Camera-type eye (tissue), 1 donor: ENCODE results near the gene MX2.

GRCh38 chr21:39182681-39183089 lies 566 bp downstream of the PSMG1 start:
- RAMPAGE, long total RNA: no peak

DNA sequence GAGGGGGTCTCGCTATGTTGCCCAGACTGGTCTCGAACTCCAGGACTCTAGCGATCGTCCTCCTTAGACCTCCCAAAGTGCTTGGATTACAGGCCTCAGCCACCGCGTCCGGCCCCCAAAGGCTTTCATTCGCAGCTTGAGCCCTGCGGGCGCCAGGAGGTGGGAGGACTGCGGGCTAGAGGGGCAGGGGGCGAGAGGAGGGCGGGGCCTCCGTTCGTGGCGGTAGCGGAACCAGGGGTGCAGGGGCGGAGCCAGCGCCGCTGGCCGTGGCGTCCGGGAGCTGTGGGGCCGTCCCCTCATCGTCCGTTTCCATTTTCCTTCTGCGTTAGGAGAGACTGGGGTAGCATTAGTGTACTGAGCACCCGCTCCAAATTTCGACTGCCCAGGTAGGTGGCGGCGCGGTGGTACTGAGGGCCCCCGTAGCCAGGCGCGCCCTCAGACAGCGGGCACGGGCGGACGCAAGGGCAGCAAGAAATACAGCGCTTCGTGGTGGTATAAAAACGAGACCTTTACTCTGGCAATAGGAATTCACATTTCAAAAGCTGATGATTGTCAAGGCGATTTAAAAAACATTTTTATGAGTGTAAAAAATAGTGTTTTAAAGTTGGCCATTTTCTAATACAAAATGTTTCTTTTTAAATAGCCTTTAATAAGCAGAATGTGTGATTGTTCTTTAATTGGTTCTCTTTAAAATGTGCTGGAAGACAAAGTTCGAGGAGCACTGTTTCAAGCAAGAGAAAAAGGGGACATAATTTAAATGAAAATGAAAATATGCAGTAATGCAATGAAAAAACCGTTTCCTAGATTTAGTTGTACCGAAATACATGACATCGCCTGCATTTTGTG lies 661 bp upstream of the PSMG1 start:
- RAMPAGE, long total RNA: no peak

GRCh38 chr21:39348096-39348494 lies 793 bp downstream of the HMGN1 start:
- RAMPAGE, long total RNA: no peak

GRCh38 chr21:39452952-39453469 lies 1.2 kb downstream of the SH3BGR start:
- RAMPAGE, long total RNA: no peak

DNA sequence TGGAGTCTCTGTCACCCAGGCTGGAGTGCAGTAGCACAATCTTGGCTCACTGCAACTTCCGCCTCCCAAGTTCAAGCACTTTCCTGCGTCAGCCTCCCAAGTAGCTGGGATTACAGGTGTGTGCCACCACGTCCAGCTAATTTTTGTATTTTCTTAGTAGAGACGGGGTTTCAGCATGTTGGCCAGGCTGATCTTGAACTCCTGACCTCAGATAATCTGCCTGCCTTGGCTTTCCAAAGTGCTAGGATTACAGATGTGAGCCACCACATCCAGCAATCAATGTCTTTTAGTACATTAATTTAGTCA lies 34.9 kb downstream of the SH3BGR start:
- RAMPAGE, long total RNA: no peak

GRCh38 chr21:39502506-39503186 lies 50.9 kb downstream of the SH3BGR start:
- RAMPAGE, long total RNA: no peak

DNA sequence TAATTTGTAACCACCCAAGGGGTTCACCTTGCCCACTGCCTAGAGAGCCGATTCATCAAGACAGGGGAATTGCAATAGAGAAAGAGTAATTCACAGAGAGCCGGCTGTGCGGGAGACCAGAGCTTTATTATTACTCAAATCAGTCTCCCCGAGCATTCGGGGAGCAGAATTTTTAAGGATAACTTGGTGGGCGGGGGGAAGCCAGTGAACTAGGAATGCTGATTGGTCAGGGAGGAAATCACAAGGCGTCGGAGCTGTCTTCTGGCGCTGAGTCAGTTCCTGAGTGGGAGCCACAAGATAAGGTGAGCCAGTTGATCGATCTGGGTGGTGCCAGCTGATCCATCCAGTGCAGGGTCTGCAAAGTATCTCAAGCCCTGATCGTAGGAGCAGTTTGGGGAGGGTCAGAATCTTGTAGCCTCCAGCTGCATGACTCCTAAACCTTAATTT lies 76.7 kb upstream of the B3GALT5 start:
- RAMPAGE, long total RNA: no peak

DNA sequence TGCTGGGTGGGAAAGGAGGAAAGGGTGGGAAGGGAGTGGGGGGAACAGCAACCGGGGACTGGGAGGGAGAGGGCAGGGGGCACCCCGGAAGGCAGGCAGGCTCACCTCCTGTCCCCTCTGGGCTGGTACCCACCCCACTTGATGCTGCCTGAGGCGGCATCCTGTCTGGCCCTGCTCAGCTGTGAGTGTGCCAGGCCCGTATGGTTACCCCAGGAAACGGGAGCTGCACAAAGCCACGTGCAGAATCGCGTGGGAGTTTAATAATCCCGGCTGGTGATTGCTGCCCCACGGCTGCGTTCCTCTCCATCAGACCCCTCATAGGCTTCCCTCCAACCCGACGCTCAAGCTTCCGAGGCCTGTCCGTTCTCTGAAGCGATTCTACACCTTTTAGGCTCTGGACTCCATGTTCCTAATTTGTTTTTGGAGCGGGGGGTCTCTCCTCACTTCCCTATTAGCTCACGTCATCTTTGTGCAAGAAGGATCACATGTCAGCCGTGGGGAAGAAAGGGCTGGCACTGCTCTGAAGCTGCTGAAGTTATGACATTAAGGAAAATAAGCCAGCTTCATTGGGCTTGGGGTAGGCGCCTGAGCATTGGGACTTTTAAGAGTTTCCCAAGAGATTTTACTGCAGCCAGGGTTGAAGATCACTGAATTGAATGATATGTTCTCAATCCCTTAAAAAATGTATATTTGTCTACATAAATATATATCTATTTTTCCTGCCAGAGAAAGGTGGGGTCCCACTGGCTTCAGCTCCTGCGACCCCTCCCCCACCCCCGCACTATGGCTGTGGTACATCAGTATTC lies 1.1 kb upstream of the B3GALT5 start:
- RAMPAGE, long total RNA: no peak

GRCh38 chr21:39671528-39671899 lies 58.8 kb downstream of the B3GALT5 start:
- RAMPAGE, long total RNA: no peak

DNA sequence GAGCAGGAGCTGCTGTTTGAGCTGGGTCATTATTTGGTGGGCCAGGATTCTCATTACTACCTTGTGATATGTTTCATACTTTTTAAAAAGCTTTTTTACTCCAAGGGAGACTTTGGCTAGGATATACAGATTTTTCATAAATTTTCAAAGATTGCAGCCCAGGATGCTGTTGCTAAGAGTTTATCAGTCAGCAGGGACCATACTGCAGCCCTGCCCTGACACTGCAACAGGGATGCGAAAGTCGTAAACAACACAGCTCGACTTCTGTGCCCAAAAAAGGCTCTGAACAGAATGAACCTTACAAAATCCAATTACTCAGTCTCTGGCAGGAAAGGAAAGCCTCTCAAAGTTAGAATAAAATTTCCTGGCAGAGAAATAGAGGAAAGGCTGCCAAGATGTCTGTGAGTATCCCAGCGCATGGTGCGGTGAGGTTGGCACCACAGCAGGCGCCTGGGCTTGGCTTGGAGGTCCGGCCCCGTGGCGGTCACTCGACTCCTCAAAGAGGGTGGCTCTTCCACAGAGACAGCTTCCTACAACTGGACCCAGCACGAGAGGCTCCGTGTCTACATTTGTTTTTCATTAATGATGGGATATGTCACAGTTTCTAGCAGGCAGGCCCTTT lies 185.7 kb downstream of the PCP4 start:
- RAMPAGE, long total RNA: no peak

DNA sequence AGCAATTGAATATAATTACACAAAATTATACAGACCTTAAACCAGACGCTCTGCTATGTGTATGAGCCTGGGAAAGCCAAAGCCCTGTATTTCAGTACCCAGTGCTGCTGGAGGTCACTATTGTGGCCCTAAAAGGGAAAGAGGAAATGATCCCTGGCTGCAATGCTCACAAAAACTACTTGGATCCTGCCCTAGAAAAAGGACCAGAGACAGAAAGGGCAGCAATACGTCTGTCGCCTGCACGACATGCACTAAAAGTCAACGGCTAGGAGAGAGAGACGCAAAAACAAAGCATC lies 284.4 kb downstream of the DSCAM start:
- RAMPAGE, long total RNA: no peak

DNA sequence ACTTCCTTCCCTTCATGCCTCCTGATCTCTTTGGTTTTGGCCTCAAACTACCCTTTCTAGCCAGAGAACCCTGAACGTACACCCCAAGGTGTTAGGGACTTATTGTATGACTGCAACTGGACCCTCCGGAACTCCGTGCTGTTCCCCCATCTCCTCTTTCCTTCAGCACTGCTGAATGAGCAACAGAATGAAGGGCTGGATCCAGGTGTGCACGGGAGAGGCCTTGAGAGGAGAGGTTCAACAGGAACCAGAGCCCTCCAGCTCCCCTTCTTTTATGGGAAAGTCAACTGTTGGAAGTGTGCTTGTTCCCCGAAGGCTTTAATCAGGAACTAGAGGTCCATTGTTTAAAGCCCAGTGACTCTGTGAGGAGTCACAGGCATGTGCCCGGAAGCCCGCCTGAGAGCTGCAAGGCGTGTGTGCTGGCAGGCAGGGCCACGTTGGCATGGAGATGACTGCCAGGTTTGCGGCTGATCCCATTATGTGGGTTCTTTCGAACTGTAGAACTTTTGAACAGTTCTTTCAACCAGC lies 3.2 kb downstream of the BACE2 start:
- RAMPAGE, long total RNA: no peak

DNA sequence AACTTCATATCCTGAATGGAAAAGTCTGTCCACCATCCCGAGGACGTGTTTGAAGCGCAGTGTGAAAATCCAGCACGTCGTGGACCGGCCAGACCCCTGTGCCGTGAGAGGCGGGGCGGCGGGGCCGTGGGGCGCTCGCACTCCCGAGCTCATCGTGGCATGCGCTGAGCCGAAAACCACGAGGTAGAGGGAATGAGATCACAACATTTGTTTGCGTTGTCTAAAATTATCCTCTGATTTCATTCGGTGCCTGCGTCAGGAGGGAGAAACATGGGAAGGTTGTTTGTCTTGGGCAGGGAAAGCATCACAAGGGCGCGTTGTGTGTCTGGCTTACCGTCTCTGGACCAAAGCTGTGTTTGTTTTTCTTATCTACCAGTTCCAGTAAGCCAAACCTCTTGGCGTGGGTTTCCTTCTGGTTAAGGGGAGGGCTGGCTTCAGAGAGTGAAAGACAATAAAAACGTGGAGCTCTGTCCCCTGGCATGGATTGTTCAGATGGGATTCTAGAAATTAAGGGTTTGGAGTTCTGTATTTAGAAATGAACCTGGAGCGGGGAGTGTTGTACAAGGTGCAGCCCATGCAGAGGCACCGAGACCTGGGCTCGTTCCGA lies 69.0 kb upstream of the FAM3B start:
- RAMPAGE, long total RNA: no peak

DNA sequence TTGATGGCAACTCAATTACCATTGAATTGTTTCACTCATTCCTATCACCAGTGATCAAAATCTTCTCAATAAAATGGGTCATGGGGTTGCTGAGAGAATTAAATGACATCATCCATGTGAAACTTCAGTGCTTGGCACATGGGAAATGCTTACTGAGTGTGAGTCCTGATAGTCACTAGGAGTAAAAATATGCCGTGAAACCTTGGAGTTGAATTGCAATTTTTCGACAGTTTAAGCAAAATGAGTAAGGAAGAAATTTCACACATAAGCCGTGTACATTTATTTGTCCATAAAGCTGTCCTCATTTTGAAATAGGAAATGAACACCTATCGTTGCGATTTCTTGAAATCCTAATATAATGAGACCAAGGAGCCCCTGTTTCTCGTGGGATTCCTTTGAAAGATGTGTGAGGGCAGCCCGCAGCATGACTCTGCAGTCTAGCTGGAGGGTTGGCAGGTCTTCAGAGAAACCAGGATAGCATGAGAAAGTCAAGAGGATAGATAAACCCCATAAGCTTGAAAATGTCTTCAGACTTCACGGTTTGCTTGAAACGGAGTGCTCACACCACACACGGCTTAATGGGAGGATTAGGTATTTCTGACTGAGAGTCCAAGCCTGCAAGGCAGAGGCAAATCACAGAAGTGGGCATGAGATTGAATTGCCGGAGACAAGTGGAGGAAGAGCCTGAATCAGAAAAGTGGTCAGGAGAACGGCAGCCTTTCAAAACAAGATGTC lies 59.0 kb upstream of the FAM3B start:
- RAMPAGE, long total RNA: no peak

DNA sequence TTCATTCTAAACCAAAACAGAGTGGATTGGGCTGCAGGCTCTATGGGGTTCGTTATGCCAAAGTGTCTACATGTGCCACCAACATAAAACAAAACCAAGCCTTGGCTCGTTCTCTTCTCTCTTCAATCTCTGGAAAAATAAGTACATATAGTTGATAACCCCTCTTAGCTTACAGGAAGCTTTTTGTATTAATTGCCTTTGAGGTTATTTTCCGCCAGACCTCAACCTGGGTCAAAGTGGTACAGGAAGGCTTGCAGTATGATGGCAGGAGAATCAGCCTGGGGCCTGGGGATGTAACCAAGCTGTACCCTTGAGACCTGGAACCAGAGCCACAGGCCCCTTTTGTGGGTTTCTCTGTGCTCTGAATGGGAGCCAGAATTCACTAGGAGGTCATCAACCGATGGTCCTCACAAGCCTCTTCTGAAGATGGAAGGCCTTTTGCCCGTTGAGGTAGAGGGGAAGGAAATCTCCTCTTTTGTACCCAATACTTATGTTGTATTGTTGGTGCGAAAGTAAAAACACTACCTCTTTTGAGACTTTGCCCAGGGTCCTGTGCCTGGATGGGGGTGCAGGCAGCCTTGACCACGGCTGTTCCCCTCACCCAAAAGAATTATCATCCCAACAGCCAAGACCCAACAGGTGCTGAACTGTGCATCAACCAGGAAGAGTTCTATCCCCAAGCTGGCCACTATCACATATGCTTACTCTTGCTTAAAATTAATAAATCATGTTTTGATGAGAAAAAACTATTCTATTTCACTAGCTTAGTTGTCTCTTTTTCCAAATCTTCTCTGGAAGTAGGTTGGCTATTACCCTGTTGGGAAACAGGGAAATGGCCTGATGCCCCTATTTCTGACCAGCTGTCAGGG lies 40.5 kb upstream of the FAM3B start:
- RAMPAGE, long total RNA: no peak

DNA sequence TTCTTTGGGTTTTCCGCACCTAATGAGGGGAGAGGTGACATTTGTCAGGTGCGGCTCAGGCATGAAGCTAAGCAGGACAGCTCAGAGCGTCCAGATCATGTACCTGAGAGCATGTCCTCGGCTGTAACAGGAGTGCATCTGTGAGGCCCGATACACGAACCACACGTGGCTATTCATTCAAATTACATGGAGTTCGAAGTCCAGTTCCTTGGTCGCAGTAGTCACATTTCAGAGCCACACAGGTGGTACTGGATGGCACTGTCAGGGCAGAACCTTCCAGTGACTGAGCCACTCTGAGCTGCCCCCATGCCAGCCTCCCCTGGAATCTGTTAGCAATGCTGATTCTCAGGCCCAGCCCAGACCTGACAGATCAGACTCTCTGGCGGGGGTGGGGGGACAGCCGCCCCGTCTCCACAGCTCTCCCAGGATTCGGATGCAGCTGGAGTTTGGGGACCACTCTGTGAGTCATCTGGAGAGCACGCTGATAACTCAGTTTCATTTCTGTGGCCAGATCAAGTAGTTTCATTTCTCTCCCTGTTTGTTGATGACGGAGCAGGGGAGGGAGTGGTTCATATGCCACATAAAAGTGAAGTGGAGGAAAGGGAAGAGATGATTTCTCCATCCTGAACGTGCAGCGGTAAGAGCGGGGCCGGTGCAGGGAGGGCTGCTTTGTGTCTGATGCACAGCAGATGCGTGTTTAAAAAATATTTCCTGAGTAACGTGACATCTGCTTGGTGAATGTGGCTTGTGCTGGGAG lies at the start of gene MX2:
Gene MX2, plus strand, starts transcription at position 609 of the 757 bp plus-strand sequence.
- RAMPAGE, long total RNA: no peak

DNA sequence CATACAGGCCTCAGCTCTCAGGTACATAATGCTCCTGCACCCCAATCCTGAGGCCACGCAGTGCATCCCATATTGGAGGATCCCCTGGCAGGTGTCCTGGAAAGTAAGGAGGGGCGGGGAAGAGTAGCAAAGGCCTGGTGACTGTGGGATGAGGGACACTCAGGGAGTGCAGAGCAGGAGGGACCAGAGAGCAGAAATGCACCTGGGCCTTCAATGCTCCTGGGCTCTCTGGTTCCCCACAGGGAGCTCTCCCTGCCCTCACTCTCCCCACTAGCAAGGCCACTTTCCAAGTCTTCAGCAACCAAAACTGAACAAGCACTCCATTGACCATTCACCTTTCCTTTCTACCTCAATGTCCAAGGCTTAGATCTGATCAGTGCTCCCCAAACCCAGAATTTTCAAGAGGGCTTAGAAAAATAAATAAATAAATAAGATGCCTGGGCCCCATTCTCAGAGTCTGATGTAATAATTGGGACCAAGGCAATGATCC lies 3.1 kb downstream of the TMPRSS2 start:
- RAMPAGE, long total RNA: no peak

GRCh38 chr21:41507419-41507825 lies 536 bp downstream of the TMPRSS2 start:
- RAMPAGE, long total RNA: no peak

- RAMPAGE, long total RNA: no peak
Observed at GRCh38 chr21:41520996-41521516, 13.1 kb upstream of the TMPRSS2 start.

GRCh38 chr21:41581639-41582137 lies 73.7 kb upstream of the TMPRSS2 start:
- RAMPAGE, long total RNA: no peak